BJ (cell line): ENCODE measurements around the gene CCDC47.

- CAGE, long polyA plus RNA: no peak
- RRBS: no CpG with 5 or more reads among the region's 4 CpGs
Observed at GRCh38 chr17:62029515-62029753, 35.6 kb downstream of the MED13 start.

DNA sequence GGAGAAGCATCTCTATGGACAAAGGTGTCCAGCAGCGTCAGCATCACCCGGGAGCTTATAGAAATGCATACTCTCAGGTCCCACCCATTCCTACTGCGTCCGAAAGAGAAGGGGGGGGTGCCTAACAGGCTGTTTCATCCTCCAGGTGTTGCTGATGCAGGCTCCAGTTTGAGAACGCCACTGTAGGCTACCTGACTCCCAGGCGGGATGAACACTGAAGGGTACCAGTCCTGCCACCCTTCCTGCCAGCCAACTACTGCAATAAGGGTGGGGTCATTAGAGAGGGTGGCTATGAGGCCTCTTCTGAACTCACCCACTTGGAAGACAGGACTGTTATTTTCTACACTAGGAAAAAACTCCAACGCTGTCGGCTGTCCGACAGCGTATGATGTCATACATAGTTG is 11.2 kb upstream of the MRC2 start:
- CAGE, long polyA plus RNA: no peak
- RRBS: no CpG with 5 or more reads among the region's 10 CpGs

DNA sequence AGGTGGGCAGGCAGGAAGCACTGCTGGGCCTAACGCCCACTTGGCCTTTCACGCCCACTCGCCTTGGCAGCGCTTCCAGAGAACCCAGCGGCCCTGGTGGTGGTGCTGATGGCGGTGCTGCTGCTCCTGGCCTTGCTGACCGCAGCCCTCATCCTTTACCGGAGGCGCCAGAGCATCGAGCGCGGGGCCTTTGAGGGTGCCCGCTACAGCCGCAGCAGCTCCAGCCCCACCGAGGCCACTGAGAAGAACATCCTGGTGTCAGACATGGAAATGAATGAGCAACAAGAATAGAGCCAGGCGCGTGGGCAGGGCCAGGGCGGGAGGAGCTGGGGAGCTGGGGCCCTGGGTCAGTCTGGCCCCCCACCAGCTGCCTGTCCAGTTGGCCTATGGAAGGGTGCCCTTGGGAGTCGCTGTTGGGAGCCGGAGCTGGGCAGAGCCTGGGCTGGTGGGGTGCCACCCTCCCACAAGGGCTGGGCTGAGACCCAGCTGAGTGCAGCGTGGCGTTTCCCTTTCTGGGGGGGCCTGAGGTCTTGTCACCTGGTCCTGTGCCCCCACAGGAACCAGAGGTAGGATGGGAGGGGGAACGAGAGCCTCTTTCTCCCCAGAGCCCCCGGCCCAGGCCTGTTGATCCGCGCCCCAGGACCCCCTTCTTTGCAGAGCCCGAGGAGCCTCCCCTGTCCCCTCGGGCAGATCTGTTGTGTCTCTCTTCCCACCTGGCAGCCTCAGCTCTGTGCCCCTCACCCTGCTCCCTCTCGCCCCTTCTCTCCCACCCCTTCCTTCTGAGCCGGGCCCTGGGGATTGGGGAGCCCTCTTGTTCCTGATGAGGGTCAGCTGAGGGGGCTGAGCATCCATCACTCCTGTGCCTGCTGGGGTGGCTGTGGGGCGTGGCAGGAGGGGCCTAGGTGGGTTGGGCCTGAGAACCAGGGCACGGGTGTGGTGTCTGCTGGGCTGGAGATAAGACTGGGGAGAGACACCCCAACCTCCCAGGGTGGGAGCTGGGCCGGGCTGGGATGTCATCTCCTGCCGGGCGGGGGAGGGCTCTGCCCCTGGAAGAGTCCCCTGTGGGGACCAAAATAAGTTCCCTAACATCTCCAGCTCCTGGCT is 65.0 kb downstream of the MRC2 start:
- CAGE, long polyA plus RNA: no peak
- RRBS: no CpG with 5 or more reads among the region's 35 CpGs

GRCh38 chr17:62703653-62704382 is 76.3 kb downstream of the MRC2 start:
- CAGE, long polyA plus RNA: no peak
- RRBS: 1% methylated on average over 41 of the region's 85 CpGs

DNA sequence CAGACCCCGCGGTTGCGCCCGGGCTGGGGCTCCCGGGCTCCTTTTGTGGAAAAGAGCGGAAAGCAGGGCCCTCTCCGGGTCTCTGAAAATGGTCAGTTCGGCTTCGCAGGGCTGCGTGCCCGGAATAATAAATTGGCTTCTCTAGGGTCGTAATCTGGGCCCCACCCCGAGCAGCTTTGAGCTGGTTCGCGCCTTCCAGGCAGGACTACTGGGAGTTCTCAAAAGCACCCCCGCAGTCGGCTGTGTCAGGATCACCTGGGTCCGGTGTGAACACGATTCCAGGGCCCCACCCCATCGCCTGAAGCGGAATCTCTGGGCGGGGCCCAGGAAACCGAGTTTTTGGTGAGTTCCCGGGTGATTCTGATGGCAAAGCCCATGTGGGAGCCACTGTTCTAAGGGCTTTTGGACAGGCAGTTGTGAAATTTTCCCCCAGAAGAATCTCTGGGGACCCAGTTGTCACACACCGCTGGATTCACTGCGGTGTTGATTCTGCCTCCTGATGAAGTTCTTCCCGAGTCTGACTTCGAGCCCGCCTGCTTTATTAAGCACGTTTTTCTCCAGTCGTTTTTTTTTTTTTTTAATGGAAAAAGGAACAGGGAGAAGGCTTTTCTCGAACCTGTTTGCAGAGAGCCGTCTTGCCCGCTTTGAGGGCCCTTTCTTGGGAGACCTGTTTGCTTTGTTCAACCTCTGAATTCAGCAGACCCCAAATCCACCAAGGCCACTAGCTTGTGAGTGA is 77.1 kb downstream of the MRC2 start:
- CAGE, long polyA plus RNA: no peak
- RRBS: under 1% methylated on average over 13 of the region's 34 CpGs

DNA sequence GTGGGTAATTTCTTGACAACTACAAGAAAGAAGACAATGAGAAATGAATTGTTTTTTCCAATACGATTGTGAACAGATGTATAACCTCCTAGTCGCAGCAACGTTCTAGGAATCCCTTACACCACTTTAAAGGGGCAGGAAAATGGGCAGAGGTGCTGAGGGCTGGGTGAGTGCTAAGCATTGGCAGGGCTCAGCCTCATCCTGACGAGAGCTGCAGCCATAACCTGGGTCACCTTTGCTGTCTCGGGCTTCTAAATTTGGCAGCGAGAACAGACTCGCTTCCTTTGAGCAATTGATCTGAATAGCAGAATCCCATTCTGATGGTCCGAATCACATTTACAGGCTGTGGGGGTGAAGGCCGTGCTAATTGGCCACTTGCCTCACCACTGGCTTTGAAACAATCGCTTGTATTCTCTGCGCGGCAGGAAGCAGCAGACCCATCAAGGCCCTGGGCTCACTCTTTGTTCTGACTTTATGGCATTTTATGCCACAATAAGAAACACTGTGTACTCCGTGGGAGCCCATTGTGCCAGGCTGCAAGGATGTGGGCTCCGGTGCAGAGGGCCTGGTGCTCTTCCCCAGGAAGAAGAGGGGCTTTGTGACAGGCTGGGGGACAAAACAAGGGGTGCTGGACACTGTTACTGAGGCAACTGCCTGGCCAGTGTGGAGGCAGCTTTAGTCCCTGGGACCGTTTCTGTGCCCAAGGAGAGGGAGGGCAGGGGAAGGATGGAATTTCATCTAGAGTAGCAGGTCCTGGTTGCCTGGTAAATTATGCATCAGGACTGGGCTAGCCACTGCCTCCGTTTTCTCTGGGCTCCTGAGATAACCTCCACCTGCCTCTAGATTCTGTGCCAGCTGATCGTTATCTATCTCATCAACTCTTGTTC is 78.3 kb downstream of the MRC2 start:
- CAGE, long polyA plus RNA: no peak
- RRBS: no CpG with 5 or more reads among the region's 17 CpGs

- CAGE, long polyA plus RNA: no peak
- RRBS: no CpG with 5 or more reads among the region's 5 CpGs
Observed at GRCh38 chr17:63389354-63389963, 56.6 kb downstream of the CYB561 start.

GRCh38 chr17:63411403-63412554 is 34.3 kb downstream of the CYB561 start:
- CAGE, long polyA plus RNA: no peak
- RRBS: no CpG with 5 or more reads among the region's 19 CpGs

GRCh38 chr17:63421919-63422990 is 23.9 kb downstream of the CYB561 start:
- CAGE, long polyA plus RNA: no peak
- RRBS: no CpG with 5 or more reads among the region's 19 CpGs

GRCh38 chr17:63423101-63423994 is 22.8 kb downstream of the CYB561 start:
- CAGE, long polyA plus RNA: no peak
- RRBS: no CpG with 5 or more reads among the region's 14 CpGs

DNA sequence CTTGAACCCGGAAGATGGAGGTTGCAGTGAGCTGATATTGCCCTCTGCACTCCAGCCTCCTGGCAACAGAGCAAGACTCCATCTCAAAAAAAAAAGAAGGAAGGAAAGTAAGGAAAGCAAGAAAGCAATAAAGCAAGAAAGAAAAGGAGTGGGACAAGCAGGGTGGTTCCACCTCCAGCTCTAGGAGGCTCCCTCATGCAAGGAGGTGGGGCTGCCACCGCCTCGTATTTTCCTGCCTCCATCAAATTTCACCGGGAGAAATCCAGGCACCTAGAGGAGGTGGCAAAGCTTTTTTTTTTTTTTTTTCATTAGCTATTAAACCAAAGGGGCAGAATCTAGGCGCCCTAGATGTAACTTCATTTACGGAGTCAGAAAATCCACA is 1.0 kb downstream of the CYB561 start:
- CAGE, long polyA plus RNA: no peak
- RRBS: no CpG with 5 or more reads among the region's 6 CpGs

DNA sequence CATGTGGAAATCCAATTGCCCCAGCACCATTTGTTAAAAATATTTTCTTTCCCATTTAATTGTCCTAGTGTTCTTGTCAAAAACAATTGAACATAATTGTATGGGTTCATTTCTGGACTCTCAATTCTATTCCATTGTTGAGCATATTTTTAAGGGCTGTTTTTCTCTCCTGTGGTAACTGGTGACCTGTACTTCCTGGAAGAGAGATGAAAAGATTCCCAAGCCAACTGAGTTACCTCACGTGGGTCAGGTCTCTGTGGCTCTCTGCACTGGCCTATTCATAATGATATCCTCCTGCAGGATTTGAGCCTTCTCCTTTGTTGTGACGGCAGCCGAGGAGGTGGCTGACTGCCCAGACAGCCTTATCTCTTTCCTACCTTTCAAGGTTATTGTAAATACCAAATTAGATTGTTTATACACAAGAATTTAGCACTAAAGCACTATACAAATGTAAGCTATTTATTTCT is 2.7 kb upstream of the ACE start:
- CAGE, long polyA plus RNA: no peak
- RRBS: no CpG with 5 or more reads among the region's 3 CpGs

DNA sequence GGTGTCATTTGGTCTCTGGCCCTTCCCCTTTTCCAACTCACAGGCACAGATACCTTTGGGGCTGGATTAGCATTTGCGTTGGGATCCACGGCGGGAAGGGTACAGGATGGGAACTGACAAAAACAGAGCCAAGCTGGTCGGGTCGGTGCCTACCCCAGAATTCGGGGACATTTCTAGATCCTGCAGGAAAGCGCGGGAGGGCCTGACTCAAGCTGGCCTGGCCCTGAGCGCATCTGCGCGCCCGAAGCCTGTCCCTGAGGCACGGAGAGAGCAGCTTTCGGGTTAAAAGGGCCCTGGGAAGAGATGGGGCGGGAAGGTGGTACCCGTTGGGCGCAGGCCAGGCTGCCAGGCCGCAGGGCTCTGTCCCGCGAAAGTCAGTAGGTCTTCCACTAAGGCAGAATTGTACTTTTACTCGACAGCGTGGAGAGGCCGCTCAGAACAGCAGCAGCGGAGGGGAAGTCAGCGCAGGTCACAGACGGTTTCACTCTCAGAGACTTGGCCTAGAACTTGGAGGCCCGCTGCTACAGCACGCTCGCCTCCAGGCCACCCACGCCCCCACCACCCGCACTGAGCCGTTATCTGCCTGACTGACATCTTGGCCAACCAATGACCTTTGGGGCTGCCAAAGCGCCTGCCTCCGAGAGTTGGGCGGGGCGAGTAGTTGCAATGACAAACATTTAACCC is 502 bp upstream of the DCAF7 start:
- CAGE, long polyA plus RNA: no peak
- RRBS: no CpG with 5 or more reads among the region's 36 CpGs

- CAGE, long polyA plus RNA: no peak
- RRBS: no CpG with 5 or more reads among the region's 3 CpGs
Observed at GRCh38 chr17:63611356-63611890, 10.7 kb downstream of the TACO1 start.

- CAGE, long polyA plus RNA: no peak
- RRBS: no CpG with 5 or more reads among the region's 7 CpGs
Observed at GRCh38 chr17:63681156-63681878, 18.6 kb downstream of the LIMD2 start.

GRCh38 chr17:63690071-63690541 is 9.8 kb downstream of the LIMD2 start:
- CAGE, long polyA plus RNA: no peak
- RRBS: no CpG with 5 or more reads among the region's 8 CpGs

- CAGE, long polyA plus RNA: no peak
- RRBS: 50% methylated on average over 9 of the region's 36 CpGs
Observed at GRCh38 chr17:63698480-63699111, 1.3 kb downstream of the LIMD2 start.

- CAGE, long polyA plus RNA: no peak
- RRBS: 48% methylated on average over 2 of the region's 26 CpGs
Observed at GRCh38 chr17:63701198-63701817, 1.4 kb upstream of the LIMD2 start.

- CAGE, long polyA plus RNA: no peak
- RRBS: no CpG with 5 or more reads among the region's 2 CpGs
Observed at GRCh38 chr17:63761093-63761371, 12.4 kb downstream of the CCDC47 start.

GRCh38 chr17:63773089-63773965 is at the start of gene CCDC47:
TSS of gene CCDC47 (minus strand) at chr17:63773597.
- CAGE, long polyA plus RNA: start-site peak on the minus strand at chr17:63773517-63773595, 1,031 and 759 reads in 2 replicates
- RRBS: 2% methylated on average over 31 of the region's 66 CpGs